Heart (tissue), 3 donors: ENCODE results near the genes CGB2, TRPM4, SLC6A16 and PRR12.

DNA sequence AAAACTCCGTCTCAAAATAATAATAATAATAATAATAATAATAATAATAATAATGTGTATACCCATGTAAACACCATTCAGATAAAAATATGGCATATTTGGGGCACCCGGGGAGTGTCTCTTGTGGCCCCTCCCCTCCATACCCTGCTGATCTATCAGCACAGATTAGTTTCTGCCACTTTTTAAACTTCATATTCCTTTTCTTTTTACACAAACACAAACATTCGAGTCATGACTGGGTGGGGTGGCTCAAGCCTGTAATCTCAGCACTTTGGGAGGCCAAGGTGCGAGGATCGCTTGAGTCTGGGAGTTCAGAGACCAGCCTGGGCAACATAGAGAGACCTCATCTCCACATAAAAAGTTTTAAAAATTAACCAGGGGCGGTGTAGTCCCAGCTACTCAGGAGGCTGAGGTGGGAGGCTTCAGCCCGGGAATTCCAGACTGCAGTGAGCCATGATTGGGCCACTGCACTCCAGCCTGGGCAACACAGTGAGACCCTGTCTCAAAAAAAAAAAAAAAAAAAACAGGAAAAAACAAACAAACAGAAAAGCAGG is 776 bp upstream of the BAX start:
- RAMPAGE, long total RNA, 2 experiments: no peak in any of the 2 experiments

DNA sequence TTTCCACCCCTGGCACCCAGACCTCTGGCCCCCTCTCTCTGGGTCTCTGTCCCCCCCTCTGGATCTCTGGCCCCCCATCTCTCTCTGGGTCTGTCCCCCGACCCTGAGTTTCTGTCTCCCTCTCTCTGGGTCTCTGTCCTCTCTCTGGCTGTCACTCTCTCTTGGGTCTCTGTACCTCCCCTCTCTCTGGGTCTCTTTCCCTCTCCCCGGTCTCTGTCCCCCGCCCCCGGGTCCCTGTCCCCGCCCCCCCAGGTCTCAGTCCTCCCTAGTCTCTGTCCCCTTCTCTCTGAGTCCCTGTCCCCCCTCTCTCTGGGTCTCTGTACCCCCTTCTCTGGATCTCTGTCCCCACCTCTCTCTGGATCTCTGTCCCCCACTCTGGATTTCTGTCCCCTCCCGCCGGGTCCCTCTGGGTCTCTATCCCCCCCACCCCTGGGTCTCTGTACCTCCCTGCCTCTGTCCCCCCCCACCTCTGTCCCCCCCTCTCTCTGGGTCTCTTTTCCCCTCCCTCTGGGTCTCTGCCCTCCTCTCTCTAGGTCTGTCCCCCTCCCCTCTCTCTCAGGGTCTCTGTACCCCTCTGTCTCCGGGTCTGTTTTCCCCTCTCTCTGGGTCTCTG is 2.2 kb upstream of the FTL start:
- RAMPAGE, long total RNA, 2 experiments: no peak in any of the 2 experiments

GRCh38 chr19:48969322-48969598 is 4.2 kb downstream of the FTL start:
- RAMPAGE, long total RNA, 2 experiments: no peak in any of the 2 experiments

GRCh38 chr19:48991961-48992704 is 976 bp downstream of the GYS1 start:
- RAMPAGE, long total RNA, 2 experiments: no peak in any of the 2 experiments

DNA sequence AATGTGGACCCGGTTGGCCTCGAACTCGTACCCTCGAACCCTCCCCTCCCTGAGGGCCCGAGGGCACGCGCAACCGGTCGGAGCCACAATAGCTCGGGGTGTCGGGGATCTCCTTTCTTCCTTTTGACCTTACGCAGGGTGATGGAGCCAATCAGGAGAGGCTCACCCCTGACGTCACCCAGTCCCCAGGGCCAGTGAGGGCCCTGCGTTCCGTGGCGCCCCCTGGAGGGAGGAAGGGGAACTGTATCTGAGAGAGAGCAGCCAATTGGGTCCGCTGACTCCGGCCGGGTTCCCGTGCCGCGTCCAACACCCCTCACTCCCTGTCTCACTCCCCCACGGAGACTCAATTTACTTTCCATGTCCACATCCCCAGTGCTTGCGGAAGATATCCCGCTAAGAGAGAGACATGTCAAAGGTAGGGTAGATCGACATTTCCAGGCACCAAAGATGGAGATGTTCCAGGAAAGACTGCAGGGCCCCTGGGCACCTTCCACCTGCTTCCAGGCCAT is at the start of gene CGB2:
Gene CGB2 (plus strand): TSS at position 201 of the 509 bp plus-strand sequence.
- RAMPAGE, long total RNA, 2 experiments: no peak in any of the 2 experiments

- RAMPAGE, long total RNA, 2 experiments: no peak in any of the 2 experiments
Observed at GRCh38 chr19:49064075-49064489, 536 bp downstream of the NTF4 start.

- RAMPAGE, long total RNA, 2 experiments: no peak in any of the 2 experiments
Observed at GRCh38 chr19:49150200-49150861, 4.9 kb downstream of the HRC start.

GRCh38 chr19:49157320-49158065 is at the start of gene TRPM4:
Gene TRPM4 (plus strand): TSS chr19:49157792.
- RAMPAGE, long total RNA, 2 experiments: start-site peak on the plus strand in 1 of 2 experiments, at chr19:49157744-49157840 at its widest, 366 reads per replicate

DNA sequence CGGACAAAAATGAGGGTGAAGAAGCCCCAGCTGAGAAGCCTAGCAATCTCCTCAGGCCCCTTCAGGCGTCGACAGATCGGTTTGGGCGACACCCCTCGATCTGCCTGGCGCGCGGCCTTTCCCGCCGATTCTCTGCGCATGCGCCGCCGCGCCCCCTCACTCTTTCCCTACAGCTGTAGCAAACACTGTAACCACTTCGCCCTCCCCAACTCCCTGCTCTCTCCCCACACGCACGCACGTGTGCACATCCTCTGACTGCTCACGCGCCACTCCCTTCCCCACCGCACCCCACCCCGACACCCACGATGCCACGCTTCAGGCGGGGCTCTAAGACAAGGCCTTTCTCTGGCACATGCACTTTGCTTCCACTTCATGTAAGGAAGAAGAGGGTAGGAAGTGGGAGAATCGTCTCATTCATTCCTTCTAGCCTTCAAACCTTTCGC is at the start of gene SLC6A16:
Gene SLC6A16 (minus strand): TSS at position 102 of the 443 bp plus-strand sequence.
- RAMPAGE, long total RNA, 2 experiments: no peak in any of the 2 experiments

- RAMPAGE, long total RNA, 2 experiments: no peak in any of the 2 experiments
Observed at GRCh38 chr19:49338440-49338703, 3.2 kb downstream of the CD37 start.

GRCh38 chr19:49356946-49357662 is 5.1 kb downstream of the TEAD2 start:
- RAMPAGE, long total RNA, 2 experiments: no peak in any of the 2 experiments

DNA sequence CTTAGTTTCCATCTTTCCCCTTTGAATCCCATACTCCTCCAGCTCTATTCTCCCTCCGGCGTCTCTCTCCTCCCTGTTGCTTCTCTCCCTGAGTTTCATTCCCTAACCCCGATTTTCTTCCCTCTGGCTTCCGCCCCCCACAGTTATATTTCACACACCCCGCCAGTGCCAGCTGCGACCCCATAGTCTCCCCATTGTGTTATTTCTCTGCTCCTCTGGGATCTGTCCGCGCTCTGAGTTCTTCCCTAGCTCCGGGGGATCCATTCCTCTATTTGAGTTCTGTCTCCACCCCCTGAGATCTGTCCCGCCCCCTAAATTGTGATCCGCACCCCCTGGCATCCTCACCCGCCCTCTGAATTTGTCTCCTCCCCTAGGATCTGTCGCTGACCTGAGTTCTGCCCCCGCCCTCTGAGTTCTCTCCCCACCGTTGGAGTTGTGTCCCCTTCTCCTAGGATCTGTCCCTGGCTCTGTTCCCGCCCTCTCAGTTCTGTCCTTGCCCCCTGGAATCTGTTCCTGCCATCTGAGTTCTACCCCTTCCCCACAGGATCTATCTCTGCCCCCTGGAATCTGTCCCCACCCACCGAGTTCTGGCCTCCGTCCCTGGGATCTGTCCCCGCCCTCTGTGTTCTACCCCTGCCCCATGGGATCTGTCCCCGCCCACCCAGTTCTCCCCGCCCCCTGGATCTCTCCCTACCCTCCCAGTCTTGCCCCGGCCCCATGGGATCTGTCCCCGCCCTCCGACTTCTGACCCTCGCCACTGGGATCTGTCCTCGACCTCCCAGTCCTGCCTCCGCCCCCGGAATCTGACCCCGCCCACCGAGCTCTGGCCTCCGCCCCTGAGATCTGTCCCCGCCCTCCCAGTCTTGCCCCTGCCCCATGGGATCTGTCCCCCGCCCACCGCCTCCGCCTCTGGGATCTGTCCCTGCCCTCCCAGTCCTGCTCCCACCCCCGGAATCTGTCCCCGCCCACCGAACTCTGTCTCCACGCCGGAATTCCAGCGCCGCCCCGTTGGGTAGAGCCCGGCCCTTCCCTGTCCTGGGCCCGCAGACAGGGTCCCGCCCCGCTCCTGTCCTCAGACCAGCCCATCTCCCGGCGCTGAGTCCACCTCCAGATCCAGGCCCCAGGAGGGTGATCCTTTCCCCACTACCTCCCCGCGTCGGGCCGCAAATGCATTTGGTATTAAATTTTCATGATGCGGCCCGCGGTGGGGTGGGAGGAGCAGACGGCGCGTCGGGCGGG is 1.2 kb upstream of the SLC17A7 start:
- RAMPAGE, long total RNA, 2 experiments: start-site peak on the minus strand in 1 of 2 experiments, centred at position 264 of the sequence, 25 reads per replicate

DNA sequence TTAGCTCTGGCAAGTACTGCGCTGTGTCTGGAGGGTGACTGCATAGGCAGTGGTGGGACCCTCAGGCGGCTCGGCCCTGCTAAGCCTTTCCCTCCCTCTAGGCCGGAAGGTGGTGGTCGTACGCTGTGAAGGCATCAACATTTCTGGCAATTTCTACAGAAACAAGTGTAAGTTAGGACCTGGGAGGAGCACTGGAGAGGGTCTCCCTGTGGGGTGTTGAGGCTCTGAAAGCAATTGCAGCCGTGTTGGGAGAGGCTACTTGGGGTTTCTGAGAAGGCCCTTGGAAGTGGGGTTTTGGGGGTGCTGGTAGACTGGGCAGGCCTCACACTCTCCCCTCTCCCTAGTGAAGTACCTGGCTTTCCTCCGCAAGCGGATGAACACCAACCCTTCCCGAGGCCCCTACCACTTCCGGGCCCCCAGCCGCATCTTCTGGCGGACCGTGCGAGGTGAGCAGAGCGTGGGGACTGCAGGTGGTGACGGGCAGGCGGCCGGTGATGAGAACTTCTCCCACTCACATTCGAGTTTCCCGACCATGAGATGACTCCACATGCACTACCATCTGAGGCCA is 2.8 kb downstream of the RPL13A start:
- RAMPAGE, long total RNA, 2 experiments: no peak in any of the 2 experiments

- RAMPAGE, long total RNA, 2 experiments: no peak in any of the 2 experiments
Observed at GRCh38 chr19:49498795-49499245, 2.6 kb downstream of the RPS11 start.

GRCh38 chr19:49558518-49559084 is 21.8 kb downstream of the NOSIP start:
- RAMPAGE, long total RNA, 2 experiments: no peak in any of the 2 experiments

GRCh38 chr19:49590954-49591362 is at the start of gene PRR12:
Gene PRR12 (plus strand): TSS chr19:49591182.
- RAMPAGE, long total RNA, 2 experiments: start-site peak on the plus strand in 1 of 2 experiments, at chr19:49591176-49591293 at its widest, 9 reads per replicate

- RAMPAGE, long total RNA, 2 experiments: no peak in any of the 2 experiments
Observed at GRCh38 chr19:49594444-49595188, 3.6 kb downstream of the PRR12 start.

DNA sequence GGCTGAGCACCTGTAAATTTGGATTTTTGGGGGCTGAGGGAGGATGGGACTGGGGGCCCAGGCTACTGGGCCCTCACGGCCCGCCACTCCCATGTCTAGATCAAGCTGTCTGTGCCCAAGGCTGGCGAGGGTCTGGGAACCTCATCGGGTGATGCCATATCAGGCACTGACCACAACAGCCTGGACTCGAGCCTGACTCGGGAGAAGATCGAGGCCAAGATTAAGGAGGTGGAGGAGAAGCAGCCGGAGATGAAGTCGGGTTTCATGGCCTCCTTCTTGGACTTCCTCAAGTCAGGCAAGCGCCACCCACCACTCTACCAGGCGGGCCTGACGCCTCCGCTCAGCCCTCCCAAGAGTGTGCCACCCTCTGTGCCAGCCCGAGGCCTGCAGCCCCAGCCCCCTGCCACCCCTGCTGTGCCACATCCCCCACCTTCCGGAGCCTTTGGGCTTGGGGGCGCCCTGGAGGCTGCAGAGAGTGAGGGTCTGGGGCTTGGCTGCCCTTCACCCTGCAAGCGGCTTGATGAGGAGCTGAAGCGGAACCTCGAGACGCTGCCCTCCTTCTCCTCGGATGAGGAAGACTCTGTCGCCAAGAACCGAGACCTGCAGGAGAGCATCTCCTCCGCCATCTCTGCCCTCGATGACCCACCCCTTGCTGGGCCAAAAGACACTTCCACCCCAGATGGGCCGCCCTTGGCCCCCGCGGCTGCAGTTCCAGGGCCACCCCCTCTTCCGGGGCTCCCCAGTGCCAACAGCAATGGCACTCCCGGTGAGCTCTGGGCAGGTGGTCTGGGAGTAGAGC is 8.4 kb downstream of the PRR12 start:
- RAMPAGE, long total RNA, 2 experiments: no peak in any of the 2 experiments

DNA sequence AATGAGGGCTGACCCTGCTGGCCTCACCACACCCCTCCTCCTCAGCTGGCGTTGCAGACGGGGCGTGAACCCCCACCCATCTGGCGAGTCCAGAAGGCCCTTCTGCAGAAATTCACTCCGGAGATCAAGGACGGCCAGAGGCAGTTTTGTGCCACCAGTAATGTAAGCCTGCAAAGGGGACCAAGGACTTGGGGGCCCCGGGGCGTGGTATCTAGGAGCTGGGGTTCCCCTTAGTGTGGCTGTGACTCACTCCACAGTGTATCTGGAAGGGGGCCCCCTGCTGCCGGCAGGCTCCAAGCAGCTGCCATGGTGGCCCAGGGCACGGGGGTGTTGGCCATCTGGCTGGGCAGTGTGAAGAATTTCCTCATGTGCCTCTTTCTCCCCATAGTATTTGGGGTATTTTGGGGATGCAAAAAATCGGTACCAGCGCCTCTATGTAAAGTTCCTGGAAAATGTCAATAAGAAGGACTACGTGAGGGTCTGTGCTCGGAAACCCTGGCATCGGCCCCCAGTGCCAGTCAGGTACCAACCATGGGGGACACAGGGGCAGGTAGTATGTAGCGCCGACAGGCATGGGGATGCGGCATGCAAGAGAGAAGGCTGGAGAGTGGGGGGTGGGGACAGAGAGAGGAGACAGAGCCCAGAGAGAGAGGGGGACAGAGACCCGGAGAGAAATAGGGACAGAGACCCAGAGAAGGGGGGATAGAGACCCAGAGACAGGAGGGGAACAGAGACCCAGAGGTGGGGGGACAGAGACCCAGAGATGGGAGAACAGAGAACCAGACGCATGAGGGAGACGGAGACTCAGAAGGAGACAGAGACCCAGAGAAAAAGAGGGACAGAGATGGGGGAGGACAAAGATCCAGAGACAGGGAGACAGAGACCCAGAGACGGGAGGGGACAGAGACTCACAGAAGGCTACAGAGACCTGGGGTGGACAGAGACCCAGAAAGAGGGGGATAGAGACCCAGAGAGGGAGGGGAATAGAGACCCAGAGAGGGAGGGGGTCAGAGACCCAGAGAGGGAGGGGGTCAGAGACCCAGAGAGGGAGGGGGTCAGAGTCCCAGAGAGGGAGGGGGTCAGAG is 23.8 kb downstream of the PRR12 start:
- RAMPAGE, long total RNA, 2 experiments: no peak in any of the 2 experiments

GRCh38 chr19:49642407-49643085 is 537 bp downstream of the SCAF1 start:
- RAMPAGE, long total RNA, 2 experiments: no peak in any of the 2 experiments